HepG2 (cell line): ENCODE measurements around a stretch of chr10.

DNA sequence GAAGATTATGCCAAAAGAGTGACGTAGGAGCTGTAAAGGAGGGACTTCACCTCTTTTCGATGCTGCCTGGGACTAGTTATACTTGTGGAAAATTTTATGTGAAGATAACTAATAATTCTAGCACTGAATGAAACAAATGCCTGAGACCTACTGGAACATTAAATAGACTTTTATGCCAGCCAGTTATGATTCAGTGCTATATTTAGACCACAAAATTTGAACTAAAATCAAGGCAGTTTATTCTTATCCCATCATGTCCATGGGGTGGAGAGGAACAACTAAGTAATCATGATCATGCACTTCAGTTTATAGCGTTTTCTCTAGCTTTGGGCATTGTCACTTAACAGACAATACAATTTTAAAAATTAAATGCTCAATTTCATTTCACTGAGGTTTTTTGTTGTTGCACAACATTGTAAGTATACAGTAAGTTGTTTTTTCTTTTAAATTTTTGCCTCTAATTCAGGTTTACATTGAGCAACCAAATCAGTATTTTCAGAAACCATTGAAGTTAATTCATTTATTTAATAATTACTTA is 76.7 kb downstream of the ZEB1 start:
- RRBS, 2 experiments, result no CpG with 5 or more reads among the region's 3 CpGs
CAGE:
- cytosol, long polyA minus RNA, result no peak
- cytosol, long polyA plus RNA, result no peak
- long polyA plus RNA, result no peak
- nucleus, long polyA minus RNA, result no peak
- nucleus, long polyA plus RNA, result no peak

DNA sequence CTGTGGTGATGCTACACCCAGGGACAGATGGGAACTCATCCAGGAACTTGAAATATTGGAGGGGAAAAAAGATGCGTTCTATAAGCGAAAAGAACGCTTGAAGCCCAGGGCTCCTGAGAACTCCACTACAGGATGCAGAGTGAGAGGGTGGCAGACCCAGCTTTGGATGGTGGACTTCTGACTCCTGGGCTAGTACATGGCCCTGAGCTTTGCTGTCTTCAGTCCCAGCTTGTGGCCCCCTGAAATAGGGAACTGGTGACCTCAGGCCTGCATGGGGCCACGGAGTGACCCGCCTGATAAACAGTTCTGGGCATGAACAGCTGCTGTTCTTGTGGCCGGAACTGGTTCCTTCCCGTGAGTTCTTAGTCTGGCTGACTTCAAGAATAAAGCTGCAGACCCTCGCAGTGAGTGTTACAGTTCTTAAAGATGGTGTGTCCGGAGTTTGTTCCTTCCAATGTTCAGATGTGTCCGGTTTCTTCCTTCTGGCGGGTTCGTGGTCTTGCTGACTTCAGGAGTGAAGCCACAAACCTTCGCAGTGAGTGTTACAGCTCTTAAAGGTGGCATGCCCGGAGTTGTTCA is 267.7 kb downstream of the ZEB1 start:
- RRBS, 2 experiments, result 26 to 46% methylated on average over 5 of the region's 14 CpGs
CAGE:
- cytosol, long polyA minus RNA, result no peak
- cytosol, long polyA plus RNA, result no peak
- long polyA plus RNA, result no peak
- nucleus, long polyA minus RNA, result no peak
- nucleus, long polyA plus RNA, result no peak

DNA sequence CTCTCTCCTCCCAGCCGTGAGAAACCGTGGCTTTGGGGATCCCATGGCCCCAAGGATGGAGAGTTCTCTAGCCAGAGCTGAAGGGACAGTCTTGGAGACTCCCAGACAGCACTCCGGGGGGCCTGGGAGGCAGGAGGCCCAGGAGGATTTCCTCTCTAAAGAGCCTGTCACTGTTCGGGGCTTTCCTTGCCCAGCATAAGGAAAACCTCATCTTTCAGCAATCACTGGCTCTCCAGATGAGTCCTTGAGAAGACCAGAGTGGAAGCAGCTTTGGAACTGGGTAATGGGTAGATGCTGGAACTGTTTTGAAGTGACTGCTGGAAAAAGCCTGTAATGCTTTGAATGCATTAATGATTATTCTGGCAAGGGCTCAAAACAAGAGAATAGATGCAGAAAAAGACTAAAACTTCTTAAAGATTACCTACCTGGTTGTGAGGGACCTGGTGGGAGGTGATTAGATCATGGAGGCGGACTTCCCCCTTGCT is 226.9 kb downstream of the ARHGAP12 start:
- RRBS, 2 experiments, result no CpG with 5 or more reads among the region's 5 CpGs
CAGE:
- cytosol, long polyA minus RNA, result no peak
- cytosol, long polyA plus RNA, result no peak
- long polyA plus RNA, result no peak
- nucleus, long polyA minus RNA, result no peak
- nucleus, long polyA plus RNA, result no peak

- RRBS, 2 experiments, result no CpG with 5 or more reads among the region's 6 CpGs
CAGE:
- cytosol, long polyA minus RNA, result no peak
- cytosol, long polyA plus RNA, result no peak
- long polyA plus RNA, result no peak
- nucleus, long polyA minus RNA, result no peak
- nucleus, long polyA plus RNA, result no peak
These were observed 205.5 kb downstream of the ARHGAP12 start for GRCh38 chr10:31723031-31723669.

- RRBS, 2 experiments, result no CpG with 5 or more reads among the region's 5 CpGs
CAGE:
- cytosol, long polyA minus RNA, result no peak
- cytosol, long polyA plus RNA, result no peak
- long polyA plus RNA, result no peak
- nucleus, long polyA minus RNA, result no peak
- nucleus, long polyA plus RNA, result no peak
These were observed 170.1 kb downstream of the ARHGAP12 start for GRCh38 chr10:31758506-31759022.

GRCh38 chr10:31803955-31804224 is 124.7 kb downstream of the ARHGAP12 start:
- RRBS, 2 experiments, result no CpG with 5 or more reads among the region's 1 CpG
CAGE:
- cytosol, long polyA minus RNA, result no peak
- cytosol, long polyA plus RNA, result no peak
- long polyA plus RNA, result no peak
- nucleus, long polyA minus RNA, result no peak
- nucleus, long polyA plus RNA, result no peak

GRCh38 chr10:31886747-31887143 is 41.9 kb downstream of the ARHGAP12 start:
- RRBS, 2 experiments, result no CpG with 5 or more reads among the region's 2 CpGs
CAGE:
- cytosol, long polyA minus RNA, result no peak
- cytosol, long polyA plus RNA, result no peak
- long polyA plus RNA, result no peak
- nucleus, long polyA minus RNA, result no peak
- nucleus, long polyA plus RNA, result no peak

- RRBS, 2 experiments, result 1 to 3% methylated on average over 3 to 6 of the region's 25 CpGs
CAGE:
- cytosol, long polyA minus RNA, result no peak
- cytosol, long polyA plus RNA, result no peak
- long polyA plus RNA, result no peak
- nucleus, long polyA minus RNA, result no peak
- nucleus, long polyA plus RNA, result no peak
These were observed 952 bp downstream of the ARHGAP12 start for GRCh38 chr10:31927620-31928138.

- RRBS, 2 experiments, result no CpG with 5 or more reads among the region's 4 CpGs
CAGE:
- cytosol, long polyA minus RNA, result no peak
- cytosol, long polyA plus RNA, result no peak
- long polyA plus RNA, result no peak
- nucleus, long polyA minus RNA, result no peak
- nucleus, long polyA plus RNA, result no peak
These were observed 54.1 kb downstream of the EPC1 start for GRCh38 chr10:32292854-32293273.

GRCh38 chr10:32337288-32337716 is 9.7 kb downstream of the EPC1 start:
- RRBS, 2 experiments, result no CpG with 5 or more reads among the region's 1 CpG
CAGE:
- cytosol, long polyA minus RNA, result no peak
- cytosol, long polyA plus RNA, result no peak
- long polyA plus RNA, result no peak
- nucleus, long polyA minus RNA, result no peak
- nucleus, long polyA plus RNA, result no peak

- RRBS, 2 experiments, result no CpG with 5 or more reads among the region's 8 CpGs
CAGE:
- cytosol, long polyA minus RNA, result start-site peak on the minus strand at chr10:32919990-32920046, 118 reads; start-site peak on the minus strand at chr10:32920250-32920288, 102 reads
- cytosol, long polyA plus RNA, result no peak
- long polyA plus RNA, result start-site peak on the minus strand at chr10:32919890-32920004, 106 and 165 reads in 2 replicates
- nucleus, long polyA minus RNA, result no peak
- nucleus, long polyA plus RNA, result no peak
These were observed 38.1 kb downstream of the ITGB1 start for GRCh38 chr10:32919692-32920502.

DNA sequence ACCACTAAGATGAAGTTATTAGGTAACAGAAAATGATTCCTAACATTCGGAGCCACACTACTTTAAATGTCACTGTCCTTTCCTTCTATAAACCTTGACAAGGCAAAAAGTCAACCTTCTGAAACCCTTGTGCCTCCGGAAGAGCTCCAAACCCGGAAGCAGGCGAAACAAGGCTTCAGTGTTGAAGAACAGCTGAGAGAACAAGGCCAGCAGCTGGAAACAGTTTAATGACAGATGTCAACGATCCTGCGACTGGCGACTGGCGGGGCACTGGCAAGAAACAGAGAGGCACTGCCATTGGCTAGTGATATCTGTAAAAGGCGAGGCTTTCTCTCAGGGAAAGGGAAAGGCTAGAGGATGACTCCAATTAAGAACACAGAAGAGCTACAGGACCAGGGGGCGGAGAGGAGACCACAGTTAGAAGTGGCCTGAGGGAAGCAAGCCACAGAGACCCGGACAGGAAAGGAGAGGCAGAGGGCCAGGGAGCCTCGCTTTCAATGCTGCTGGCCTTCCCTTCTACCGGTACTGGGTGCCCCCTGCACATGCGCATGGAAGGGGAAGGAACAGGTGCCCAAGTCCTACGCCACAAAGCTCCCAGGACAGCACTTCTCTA is 19.5 kb downstream of the ITGB1 start:
- RRBS, 2 experiments, result 56 to 58% methylated on average over 3 of the region's 15 CpGs
CAGE:
- cytosol, long polyA minus RNA, result no peak
- cytosol, long polyA plus RNA, result no peak
- long polyA plus RNA, result no peak
- nucleus, long polyA minus RNA, result no peak
- nucleus, long polyA plus RNA, result no peak

GRCh38 chr10:32956057-32956740 is 1.8 kb downstream of the ITGB1 start:
- RRBS, 2 experiments, result no CpG with 5 or more reads among the region's 9 CpGs
CAGE:
- cytosol, long polyA minus RNA, result no peak
- cytosol, long polyA plus RNA, result no peak
- long polyA plus RNA, result no peak
- nucleus, long polyA minus RNA, result no peak
- nucleus, long polyA plus RNA, result no peak

DNA sequence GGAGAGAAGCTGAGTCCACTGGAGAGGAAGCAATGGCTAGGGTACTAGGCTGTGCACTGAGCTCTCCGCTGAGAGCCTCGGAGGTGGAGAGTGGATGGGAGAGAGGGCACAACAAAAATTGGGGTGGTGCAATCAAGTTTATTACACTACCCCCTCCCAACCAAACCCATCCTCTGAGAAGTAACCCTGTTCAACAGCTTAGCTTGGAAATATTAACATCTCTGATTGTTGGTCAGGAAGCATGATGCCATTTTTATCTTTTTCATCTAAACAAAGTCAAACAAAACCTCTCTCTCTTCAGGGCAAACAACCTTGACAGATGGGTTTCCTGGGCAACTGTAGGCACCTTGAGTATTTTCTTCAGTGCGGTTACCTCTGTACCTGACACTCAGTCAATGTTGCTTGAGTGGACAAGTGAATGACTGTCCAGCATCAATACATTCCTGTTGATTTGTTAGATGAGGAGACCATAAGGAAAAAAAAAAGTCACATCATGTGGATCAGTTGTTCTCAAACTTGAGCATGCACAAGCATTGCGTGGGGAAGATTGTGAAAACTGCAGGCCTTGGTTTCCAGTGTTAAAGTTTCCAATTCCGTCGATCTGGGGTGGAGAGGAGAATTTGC is 183.6 kb downstream of the NRP1 start:
- RRBS, 2 experiments, result no CpG with 5 or more reads among the region's 6 CpGs
CAGE:
- cytosol, long polyA minus RNA, result no peak
- cytosol, long polyA plus RNA, result no peak
- long polyA plus RNA, result no peak
- nucleus, long polyA minus RNA, result no peak
- nucleus, long polyA plus RNA, result no peak

- RRBS, 2 experiments, result no CpG with 5 or more reads among the region's 10 CpGs
CAGE:
- cytosol, long polyA minus RNA, result no peak
- cytosol, long polyA plus RNA, result no peak
- long polyA plus RNA, result no peak
- nucleus, long polyA minus RNA, result no peak
- nucleus, long polyA plus RNA, result no peak
These were observed 148.3 kb downstream of the NRP1 start for GRCh38 chr10:33185998-33186652.

GRCh38 chr10:33273973-33274389 is 60.5 kb downstream of the NRP1 start:
- RRBS, 2 experiments, result no CpG with 5 or more reads among the region's 4 CpGs
CAGE:
- cytosol, long polyA minus RNA, result no peak
- cytosol, long polyA plus RNA, result no peak
- long polyA plus RNA, result no peak
- nucleus, long polyA minus RNA, result no peak
- nucleus, long polyA plus RNA, result no peak

GRCh38 chr10:33276957-33277661 is 57.4 kb downstream of the NRP1 start:
- RRBS, 2 experiments, result no CpG with 5 or more reads among the region's 8 CpGs
CAGE:
- cytosol, long polyA minus RNA, result no peak
- cytosol, long polyA plus RNA, result no peak
- long polyA plus RNA, result no peak
- nucleus, long polyA minus RNA, result no peak
- nucleus, long polyA plus RNA, result no peak

DNA sequence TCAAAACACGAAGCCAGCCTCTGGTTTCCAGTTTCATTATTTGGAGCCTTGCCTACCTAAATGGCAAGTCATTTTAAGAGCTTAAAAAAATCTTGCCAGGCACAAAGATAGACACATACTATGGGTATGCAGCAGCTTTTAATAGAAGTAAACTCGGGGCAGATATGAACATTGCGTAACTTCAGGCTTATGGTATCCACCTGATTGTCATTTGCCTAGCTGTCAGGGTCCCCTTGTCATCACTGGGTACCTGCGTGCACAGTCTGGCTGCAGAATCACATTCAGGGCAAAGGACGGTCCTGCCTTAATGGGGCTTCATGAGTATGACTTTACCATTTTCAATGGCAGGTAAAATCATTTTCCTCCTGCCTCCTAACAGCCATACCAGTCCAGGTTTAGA is 466.1 kb upstream of the NRP1 start:
- RRBS, 2 experiments, result no CpG with 5 or more reads among the region's 5 CpGs
CAGE:
- cytosol, long polyA minus RNA, result no peak
- cytosol, long polyA plus RNA, result no peak
- long polyA plus RNA, result no peak
- nucleus, long polyA minus RNA, result no peak
- nucleus, long polyA plus RNA, result no peak

DNA sequence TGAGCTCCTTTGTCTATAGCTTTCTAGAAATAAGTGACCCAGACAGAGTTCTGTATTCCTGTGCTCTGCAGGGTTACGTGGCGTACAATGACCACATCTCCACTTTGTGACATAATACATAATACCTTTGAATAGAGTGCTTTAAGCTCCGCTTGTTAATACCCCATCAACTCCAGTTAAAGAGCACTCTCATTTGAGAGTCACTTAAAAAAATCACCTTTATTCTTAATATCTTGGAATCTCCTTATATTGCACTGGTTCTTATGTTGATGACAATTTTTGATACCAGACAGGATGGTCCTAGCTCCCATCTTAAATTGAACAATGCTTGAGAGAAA is 619.0 kb downstream of the PARD3 start:
- RRBS, 2 experiments, result no CpG with 5 or more reads among the region's 3 CpGs
CAGE:
- cytosol, long polyA minus RNA, result no peak
- cytosol, long polyA plus RNA, result no peak
- long polyA plus RNA, result no peak
- nucleus, long polyA minus RNA, result no peak
- nucleus, long polyA plus RNA, result no peak

- RRBS, 2 experiments, result no CpG with 5 or more reads among the region's 3 CpGs
CAGE:
- cytosol, long polyA minus RNA, result no peak
- cytosol, long polyA plus RNA, result no peak
- long polyA plus RNA, result no peak
- nucleus, long polyA minus RNA, result no peak
- nucleus, long polyA plus RNA, result no peak
These were observed 498.1 kb downstream of the PARD3 start for GRCh38 chr10:34316932-34317468.